ENCODE data around the gene PABPC4L.

GRCh38 chr4:128525268-128525867 lies 237.8 kb upstream of the PGRMC2 start:
- PRO-cap, 3 experiments: peak in 1 of 3 experiments; most common plus-strand start chr4:128525565 (in 1)
- RAMPAGE, long total RNA, 4 experiments: no peak in any of the 4 experiments
- RRBS: no CpG with 5 or more reads among the region's 9 CpGs

- PRO-cap, 3 experiments: no peak in any of the 3 experiments
- RAMPAGE, long total RNA, 4 experiments: no peak in any of the 4 experiments
- RRBS: no CpG with 5 or more reads among the region's 3 CpGs
Measured at GRCh38 chr4:128803763-128804393, 5.6 kb upstream of the JADE1 start.

GRCh38 chr4:128845907-128846674 lies 36.6 kb downstream of the JADE1 start:
- PRO-cap, 3 experiments: no peak in any of the 3 experiments
- RAMPAGE, long total RNA, 4 experiments: no peak in any of the 4 experiments
- RRBS: 73% methylated on average over 2 of the region's 5 CpGs

GRCh38 chr4:129094347-129094557 lies 913 bp upstream of the SCLT1 start:
- PRO-cap, 3 experiments: no peak in any of the 3 experiments
- RAMPAGE, long total RNA, 4 experiments: no peak in any of the 4 experiments
- RRBS: no CpG with 5 or more reads among the region's 3 CpGs

DNA sequence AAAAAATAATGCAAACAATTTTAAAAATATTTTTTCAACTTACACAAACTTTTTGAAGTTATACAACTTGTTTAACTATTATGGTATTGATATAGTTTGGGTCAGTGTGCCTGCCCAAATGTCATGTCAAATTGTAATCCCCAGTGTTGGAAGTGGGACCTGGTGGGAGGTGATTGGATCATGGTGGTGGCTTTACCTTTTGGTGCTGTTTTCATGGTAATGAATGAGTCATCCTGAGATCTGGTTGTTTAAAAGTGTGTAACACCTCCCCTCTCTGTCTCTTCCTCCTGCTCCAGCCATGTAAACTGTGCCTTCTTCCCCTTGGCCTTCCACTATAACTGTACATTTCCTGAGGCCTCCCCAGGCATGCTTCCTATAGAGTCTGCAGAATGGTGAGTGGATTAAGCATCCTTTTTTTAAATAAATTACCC lies 886.5 kb upstream of the PCDH10 start:
- PRO-cap, 3 experiments: no peak in any of the 3 experiments
- RAMPAGE, long total RNA, 4 experiments: no peak in any of the 4 experiments

GRCh38 chr4:132344801-132345210 lies 804.3 kb upstream of the PCDH10 start:
- PRO-cap, 3 experiments: no peak in any of the 3 experiments
- RAMPAGE, long total RNA, 4 experiments: no peak in any of the 4 experiments
- RRBS: 89% methylated on average over 1 of the region's 23 CpGs

- PRO-cap, 3 experiments: no peak in any of the 3 experiments
- RAMPAGE, long total RNA, 4 experiments: no peak in any of the 4 experiments
- RRBS: no CpG with 5 or more reads among the region's 13 CpGs
Measured at GRCh38 chr4:133153183-133153629, 4.1 kb downstream of the PCDH10 start.

DNA sequence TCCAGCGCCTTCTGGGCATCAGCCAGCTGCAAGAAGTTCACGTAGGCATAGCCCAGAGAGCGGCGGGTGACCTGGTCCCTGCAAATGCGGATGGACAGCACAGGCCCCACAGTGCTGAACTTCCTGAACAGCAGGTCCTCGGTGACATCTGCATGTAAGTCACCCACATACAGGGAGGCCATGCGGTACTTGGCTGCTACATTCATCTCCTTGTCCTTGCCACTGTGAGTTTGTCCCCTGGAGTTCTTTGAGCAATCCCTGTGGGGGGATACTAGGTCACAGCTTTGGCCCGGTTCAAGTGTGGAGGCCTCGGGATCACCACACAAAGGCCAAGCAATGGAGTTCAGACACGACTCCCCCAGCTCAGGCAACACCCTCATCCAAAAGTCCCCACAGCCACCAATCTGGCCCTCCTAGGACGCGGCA lies 762 bp downstream of the PABPC4L start:
- PRO-cap, 3 experiments: no peak in any of the 3 experiments
- RAMPAGE, long total RNA, 4 experiments: no peak in any of the 4 experiments
- RRBS: no CpG with 5 or more reads among the region's 12 CpGs

DNA sequence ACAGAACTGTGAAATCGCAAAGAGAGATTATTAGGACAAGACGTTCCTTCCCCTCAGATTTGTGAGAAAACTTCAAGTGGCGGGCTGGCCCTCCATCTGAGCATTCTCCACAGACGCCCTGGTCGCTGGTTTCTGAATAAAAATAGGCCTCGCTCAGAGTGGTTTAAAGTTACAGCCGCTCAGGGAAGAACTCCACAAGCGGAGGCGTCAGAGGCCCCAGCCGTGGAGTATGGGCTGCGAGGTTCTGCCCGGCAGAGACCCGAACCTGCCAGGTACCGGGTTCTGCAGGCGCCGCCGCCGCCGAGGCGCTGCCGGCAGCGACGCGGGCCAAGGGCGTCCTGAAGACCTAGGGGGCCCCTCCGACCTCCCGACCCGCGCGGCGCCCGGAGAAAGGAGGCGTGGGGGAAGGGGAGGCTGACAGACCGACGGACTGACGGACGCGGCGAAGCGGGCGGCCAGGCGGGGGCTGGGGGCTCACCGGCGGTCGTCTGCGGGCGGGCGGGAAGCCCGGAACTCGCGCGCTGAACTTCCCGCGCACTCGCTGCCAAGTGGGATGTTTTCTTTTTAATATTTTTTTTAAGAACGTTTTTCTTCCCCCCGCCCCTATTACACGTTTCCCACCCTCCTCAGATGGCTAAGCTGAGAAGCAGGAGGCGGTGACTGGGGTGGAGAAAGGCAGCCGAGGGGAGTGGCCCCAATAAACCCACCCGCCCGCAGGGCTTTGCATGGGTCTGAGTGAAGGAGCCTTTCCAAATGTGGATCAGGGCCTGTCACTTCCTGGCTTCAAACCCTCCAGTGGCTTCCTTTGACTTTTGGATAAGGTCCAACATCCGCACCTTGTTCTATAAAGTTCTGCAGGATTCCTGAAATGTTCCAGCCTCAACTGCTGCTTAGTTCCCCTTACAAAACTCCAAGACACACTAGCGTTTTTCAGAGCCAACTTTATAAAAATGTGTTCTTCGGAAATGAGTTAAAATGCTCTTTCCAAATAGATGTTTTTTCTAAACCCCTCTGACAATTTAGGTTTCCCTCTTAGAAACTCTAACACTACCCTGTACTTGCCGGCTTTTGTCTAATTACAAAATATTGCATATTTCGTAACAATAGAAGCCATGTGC lies at the start of gene PABPC4L:
Gene PABPC4L, minus strand, starts transcription at position 550 of the 1,118 bp plus-strand sequence.
- PRO-cap, 3 experiments: peak in 3 of 3 experiments; most common plus-strand start position 166 of the sequence (in 1); most common minus-strand start position 550 of the sequence (in 3)
- RAMPAGE, long total RNA, 4 experiments: start-site peak on the minus strand in 2 of 4 experiments, centred at positions 547 to 555 of the sequence, 9 to 10 reads per replicate
- RRBS: 3% methylated on average over 24 of the region's 67 CpGs

- PRO-cap, 3 experiments: no peak in any of the 3 experiments
- RAMPAGE, long total RNA, 4 experiments: no peak in any of the 4 experiments
- RRBS: no CpG with 5 or more reads among the region's 4 CpGs
Measured at GRCh38 chr4:138939739-138940179, 75.8 kb upstream of the NOCT start.

- PRO-cap, 3 experiments: no peak in any of the 3 experiments
- RAMPAGE, long total RNA, 4 experiments: no peak in any of the 4 experiments
- RRBS: no CpG with 5 or more reads among the region's 13 CpGs
Measured at GRCh38 chr4:139011193-139011894, 4.2 kb upstream of the NOCT start.

GRCh38 chr4:139140767-139141614 lies 36.0 kb downstream of the ELF2 start:
- PRO-cap, 3 experiments: no peak in any of the 3 experiments
- RAMPAGE, long total RNA, 4 experiments: no peak in any of the 4 experiments
- RRBS: no CpG with 5 or more reads among the region's 2 CpGs

GRCh38 chr4:139177750-139178785 lies 1.1 kb upstream of the ELF2 start:
- PRO-cap, 3 experiments: peak in 3 of 3 experiments; most common plus-strand start chr4:139178107 (in 3); most common minus-strand start chr4:139177905 (in 3)
- RAMPAGE, long total RNA, 4 experiments: start-site peak on the minus strand in 1 of 4 experiments, at chr4:139177905-139177927 at its widest, 6 reads per replicate
- RRBS: 1% methylated on average over 39 of the region's 86 CpGs

DNA sequence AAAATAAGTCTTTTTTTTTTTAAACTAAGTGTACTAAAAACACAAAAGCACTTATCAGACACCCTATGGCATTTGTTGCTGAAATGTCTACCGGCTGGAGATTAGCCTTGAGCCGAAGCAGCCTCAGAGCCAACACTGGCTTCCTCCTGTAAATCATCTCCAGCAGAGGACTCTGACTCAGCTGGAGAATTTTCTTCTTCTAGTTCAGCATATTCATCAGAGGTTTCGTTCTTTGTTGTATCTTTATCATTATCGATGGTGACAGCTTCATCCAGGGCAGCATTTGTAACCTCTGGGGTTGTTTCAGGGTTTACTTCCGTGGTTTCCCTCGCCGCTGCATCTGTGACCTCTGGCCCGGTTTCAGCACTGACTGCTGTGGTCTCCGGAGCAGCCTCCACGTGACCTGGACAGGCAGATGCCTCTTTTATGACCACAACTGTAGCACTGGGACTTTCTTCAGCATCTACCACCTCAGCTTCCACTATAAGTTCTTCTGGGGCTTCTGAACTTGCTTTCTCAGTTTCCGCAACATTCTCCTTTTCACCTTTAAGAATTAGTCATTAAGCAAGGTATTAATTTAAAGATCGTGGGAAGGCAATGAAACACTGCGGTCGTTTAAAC lies 13.4 kb downstream of the MGARP start:
- PRO-cap, 3 experiments: peak in 3 of 3 experiments; most common plus-strand start position 430 of the sequence (in 1); most common minus-strand start position 351 of the sequence (in 3)
- RAMPAGE, long total RNA, 4 experiments: no peak in any of the 4 experiments
- RRBS: no CpG with 5 or more reads among the region's 14 CpGs

- PRO-cap, 3 experiments: no peak in any of the 3 experiments
- RAMPAGE, long total RNA, 4 experiments: no peak in any of the 4 experiments
- RRBS: no CpG with 5 or more reads among the region's 5 CpGs
Measured at GRCh38 chr4:139461089-139461604, 7.2 kb downstream of the RAB33B start.

- PRO-cap, 3 experiments: no peak in any of the 3 experiments
- RAMPAGE, long total RNA, 4 experiments: no peak in any of the 4 experiments
- RRBS: no CpG with 5 or more reads among the region's 4 CpGs
Measured at GRCh38 chr4:139551056-139551521, 4.9 kb downstream of the SETD7 start.

- PRO-cap, 3 experiments: no peak in any of the 3 experiments
- RAMPAGE, long total RNA, 4 experiments: no peak in any of the 4 experiments
- RRBS: no CpG with 5 or more reads among the region's 6 CpGs
Measured at GRCh38 chr4:139817603-139818364, 152.2 kb downstream of the MGST2 start.

DNA sequence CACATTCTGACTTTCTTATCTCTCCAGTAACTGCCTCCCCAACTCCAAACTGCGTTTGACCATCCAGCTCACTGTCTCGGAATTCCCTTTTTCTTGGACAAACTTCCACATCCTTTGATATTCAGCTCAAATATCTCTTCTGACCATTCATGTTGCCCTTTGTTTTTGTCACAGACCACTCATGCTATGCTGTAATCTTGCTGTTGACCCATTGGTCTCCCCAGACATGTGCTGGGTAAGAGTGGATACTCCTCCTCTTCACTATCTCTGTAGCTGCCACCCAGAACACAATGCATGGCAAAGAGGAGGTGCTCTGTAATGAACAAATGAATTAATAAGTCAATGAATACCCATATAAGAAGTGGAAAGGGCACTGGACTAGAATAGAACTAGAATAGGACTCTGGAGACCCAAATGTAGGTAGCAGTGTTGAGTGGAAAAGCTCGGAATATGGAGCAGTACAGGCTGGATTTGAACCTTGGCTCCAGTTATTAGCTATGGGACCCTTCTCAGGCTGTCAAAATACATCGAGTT lies 196.8 kb downstream of the MGST2 start:
- PRO-cap, 3 experiments: no peak in any of the 3 experiments
- RAMPAGE, long total RNA, 4 experiments: no peak in any of the 4 experiments
- RRBS: no CpG with 5 or more reads among the region's 4 CpGs

DNA sequence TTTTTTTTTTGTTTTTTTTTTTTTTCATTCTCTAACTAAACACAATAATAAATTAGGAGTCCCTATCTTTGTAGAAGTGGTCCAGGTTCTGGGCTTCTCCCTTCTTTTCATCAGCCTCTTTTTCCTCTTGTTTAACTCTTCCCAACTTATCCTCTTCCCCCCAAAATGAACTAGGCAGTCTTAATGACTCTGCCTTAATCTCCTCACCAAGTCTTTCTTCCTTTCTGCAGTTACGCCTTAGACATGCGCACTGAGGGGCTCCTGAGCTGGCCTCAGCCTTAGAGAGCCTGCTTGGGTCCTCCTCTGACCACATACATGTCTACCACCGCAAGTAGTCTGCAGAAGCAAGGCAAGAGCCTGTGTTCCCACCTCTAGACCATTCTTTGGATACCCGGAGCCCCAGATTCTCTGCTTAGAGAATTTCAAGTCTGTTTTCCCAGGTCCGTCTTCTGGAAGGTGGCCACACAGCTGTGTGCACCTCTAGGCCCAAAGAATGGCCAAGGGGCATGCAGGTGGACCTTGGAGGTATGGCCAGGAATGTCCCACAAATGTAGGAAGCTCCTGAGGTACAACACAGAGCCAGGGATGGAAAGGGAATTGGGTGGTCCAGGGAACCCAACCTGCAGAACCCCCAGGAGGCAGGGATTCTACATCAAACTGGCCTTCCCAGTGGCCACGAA lies 200.0 kb downstream of the MGST2 start:
- PRO-cap, 3 experiments: no peak in any of the 3 experiments
- RAMPAGE, long total RNA, 4 experiments: no peak in any of the 4 experiments
- RRBS: no CpG with 5 or more reads among the region's 6 CpGs

- PRO-cap, 3 experiments: no peak in any of the 3 experiments
- RAMPAGE, long total RNA, 4 experiments: no peak in any of the 4 experiments
- RRBS: no CpG with 5 or more reads among the region's 15 CpGs
Measured at GRCh38 chr4:139901840-139902560, 236.4 kb downstream of the MGST2 start.

Data from adrenal gland (tissue), 7 donors.